Amniotic epithelial cell (primary cell): ENCODE results near the gene SYNM.

DNA sequence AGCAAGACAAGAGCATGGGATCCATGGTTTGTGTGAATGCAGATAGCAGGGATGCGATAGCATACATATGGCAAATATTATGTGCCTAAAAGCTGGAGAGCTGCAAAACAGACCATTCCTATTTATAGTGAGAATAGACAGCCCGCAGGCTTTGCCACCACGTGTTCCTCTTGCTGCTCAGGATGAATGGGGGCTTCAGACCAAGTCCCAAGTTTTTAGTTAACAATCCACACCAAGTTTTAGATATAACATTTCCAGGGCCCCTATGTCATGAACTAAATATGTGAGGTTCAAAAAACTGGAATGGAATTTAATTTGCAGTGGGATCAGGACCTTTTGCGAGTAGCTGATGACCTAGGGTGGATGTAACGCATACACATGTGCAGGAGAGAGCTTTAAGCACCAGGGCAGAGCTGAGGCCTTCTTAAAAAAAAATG is 48.5 kb upstream of the IGF1R start:
- RRBS, result no CpG with 5 or more reads among the region's 5 CpGs

- RRBS, result no CpG with 5 or more reads among the region's 17 CpGs
Observed at GRCh38 chr15:98630523-98631006, 17.8 kb upstream of the IGF1R start.

- RRBS, result 1% methylated on average over 42 of the region's 85 CpGs
Observed at GRCh38 chr15:98646931-98647841, 1.2 kb upstream of the IGF1R start.

GRCh38 chr15:98776662-98777231 is 128.4 kb downstream of the IGF1R start:
- RRBS, result no CpG with 5 or more reads among the region's 15 CpGs

- RRBS, result no CpG with 5 or more reads among the region's 16 CpGs
Observed at GRCh38 chr15:98779534-98780129, 131.3 kb downstream of the IGF1R start.

DNA sequence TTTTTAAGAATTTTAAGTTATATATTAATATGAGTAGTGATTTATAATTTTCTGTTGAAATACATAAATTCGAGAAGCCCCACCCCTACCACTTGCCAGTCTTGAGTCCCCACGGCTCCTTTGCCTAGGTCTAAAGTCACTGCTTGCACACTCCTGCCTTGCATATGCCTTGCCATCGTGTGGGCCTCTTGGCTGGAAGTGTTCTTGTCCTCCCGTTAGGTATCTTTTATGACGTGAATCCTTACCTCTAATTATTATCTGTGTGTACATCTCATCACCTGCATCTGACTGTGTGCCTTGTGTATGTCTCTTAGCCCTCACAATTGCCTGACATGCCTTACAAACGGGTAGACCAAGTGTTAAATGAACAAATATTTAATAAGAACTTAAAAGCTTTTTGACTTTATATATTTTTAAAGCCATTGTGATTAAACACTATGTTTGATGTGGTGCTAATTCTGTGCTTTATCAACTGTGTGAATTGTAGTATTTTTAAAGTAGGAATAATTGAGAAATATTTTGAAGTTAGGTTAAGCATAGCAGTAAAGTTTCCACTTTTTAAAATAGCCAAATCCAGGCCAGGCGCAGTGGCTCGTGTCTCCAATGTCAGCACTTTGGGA is 140.1 kb downstream of the PGPEP1L start:
- RRBS, result no CpG with 5 or more reads among the region's 8 CpGs

GRCh38 chr15:98951602-98951999 is 56.0 kb downstream of the PGPEP1L start:
- RRBS, result no CpG with 5 or more reads among the region's 10 CpGs

GRCh38 chr15:99016951-99017727 is 9.5 kb upstream of the PGPEP1L start:
- RRBS, result no CpG with 5 or more reads among the region's 14 CpGs

DNA sequence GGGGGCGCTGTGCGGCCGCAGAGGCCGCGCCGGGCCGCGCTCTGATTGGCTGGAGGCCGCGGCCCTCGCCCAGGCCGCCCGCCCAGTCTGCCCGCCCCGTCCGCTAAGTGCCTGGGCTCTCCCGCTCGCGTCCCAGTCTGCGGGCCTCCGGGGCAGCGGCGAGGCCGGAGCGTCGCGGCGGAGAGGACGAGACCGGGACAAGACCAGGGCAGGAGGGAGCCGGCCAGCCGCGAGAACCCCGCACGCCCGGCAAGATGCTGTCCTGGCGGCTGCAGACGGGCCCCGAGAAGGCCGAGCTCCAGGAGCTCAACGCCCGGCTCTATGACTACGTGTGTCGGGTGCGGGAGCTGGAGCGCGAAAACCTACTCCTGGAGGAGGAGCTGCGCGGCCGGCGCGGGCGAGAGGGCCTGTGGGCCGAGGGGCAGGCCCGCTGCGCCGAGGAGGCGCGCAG is at the start of gene SYNM:
Gene SYNM (plus strand): TSS at position 135 of the 451 bp plus-strand sequence.
- RRBS, result 2% methylated on average over 14 of the region's 59 CpGs

DNA sequence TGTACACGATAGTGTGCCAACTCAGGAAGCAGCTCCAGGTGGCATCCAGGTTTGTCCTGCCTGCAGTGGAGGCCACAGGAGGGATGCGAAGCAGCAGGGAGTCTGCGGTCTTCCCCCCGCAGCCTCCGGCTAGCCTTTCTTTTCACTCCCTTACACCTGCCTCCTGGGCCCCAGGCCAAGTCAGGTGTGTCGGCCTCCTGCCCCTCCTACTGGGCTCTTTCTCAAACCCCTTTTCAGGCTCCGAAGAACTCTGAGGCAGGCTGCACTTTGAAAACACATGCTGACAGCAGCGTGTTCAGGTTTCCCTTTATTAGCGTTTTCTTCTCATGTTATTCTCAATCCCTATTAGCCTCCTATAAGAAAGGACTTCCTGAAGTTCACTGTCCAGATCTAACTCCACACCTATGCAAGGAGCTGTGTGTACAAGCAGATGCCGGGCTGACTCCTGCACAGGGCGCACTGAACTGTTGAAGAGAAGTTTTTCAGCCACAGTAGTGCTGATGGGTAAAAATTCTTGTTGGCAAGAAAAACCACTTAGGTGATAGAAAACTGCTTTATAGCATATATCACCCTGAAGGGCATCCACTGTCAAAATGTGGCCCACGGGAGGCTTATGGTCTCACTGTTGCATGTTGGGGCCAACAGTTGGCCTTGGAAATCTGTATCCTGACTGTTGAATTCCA is 32.5 kb downstream of the SYNM start:
- RRBS, result no CpG with 5 or more reads among the region's 12 CpGs

GRCh38 chr15:99307595-99308239 is 56.4 kb downstream of the LRRC28 start:
- RRBS, result no CpG with 5 or more reads among the region's 8 CpGs

- RRBS, result 37% methylated on average over 7 of the region's 19 CpGs
Observed at GRCh38 chr15:99452625-99453352, 113.0 kb upstream of the MEF2A start.

GRCh38 chr15:99498995-99499341 is 66.8 kb upstream of the MEF2A start:
- RRBS, result no CpG with 5 or more reads among the region's 1 CpG

GRCh38 chr15:99546713-99547144 is 19.1 kb upstream of the MEF2A start:
- RRBS, result no CpG with 5 or more reads among the region's 3 CpGs

DNA sequence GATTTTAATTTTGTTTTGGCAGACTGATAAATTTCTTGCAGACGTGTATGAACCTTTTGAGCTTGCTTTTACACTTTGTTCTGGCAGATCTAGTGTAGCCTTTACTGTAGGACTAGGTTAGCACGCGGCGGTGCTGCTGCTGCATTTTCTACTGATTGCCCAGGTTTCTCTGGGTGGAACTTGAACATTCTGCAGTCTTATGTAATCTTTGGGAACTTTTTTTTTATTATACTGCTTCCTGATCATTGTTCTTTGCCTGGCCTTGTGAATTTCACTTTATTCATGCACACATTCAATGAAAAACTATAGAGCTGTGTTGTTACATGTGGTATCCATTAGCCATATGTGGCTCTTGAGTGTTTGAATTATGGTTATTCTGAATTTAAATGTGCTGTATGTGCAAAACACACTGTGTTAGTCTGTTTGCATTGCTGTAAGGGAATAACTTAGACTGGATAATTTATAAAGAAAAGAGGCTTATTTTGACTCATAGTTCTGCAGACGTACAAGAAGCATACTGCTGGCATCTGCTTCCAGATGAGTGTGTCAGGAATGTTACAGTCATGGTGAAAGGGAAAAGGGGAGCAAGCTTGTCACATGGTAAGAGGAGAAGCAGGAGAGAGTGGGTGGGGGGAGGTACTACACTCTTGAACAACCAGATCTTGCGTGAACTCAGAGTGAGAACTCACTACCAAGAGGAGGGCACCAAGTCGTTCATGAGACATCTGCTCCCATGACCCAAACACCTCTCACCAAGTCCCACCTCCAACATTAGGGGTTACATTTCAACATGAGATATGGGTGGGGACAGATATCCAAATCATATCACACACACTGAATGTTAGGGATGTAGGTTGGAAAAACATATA is 26.5 kb downstream of the MEF2A start:
- RRBS, result no CpG with 5 or more reads among the region's 7 CpGs

GRCh38 chr15:99604666-99605238 is 39.0 kb downstream of the MEF2A start:
- RRBS, result no CpG with 5 or more reads among the region's 7 CpGs

DNA sequence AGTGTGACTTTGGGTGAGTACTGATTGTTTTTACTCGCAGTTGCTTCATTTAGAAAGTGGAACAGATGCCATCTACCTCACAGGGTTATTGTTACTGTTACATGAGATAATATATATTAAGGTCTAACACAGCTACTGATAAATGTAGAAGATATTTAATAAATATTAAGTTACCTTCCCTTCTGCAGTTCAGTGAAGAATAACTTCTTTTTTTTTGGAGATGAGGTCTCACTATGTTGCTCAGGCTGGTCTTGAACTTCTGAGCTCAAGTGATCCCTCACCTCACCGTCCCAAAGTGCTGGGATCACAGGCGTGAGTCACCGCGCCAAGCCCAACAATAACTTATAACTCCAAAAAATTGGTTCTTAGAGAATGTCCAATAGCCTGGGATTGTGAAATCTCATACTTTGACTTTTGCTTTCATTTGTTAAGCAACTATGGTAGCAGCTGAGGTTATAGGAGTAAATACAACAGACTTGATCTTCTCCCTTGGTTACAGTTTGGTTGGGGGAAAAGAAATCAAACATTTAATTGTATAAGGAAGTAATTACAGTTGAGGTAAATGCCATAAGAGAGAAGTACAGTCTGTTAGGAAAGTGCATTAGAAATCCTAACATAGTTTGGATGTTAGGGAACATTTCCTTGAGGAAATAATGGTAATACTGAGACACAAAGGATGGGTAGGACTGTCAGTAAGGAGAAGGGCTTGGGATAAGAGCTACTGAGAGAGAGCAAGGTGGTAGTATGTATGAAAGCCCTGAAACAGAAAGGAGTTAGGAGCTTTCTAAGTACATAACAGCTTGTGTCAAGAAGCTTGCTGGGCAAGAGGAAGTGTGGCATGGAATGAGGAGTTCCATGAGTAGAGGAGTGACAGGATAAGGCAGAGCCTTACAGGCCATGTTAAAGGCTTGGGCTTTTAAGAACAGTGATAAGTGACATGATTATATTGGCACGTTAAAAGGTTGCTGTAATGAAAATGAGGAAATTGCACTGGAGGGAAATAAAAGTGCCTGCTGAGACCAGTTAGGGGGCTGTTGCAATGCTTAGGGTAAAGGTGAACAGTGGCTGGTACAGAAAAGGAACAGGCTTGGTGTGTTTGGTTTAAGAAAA is 48.6 kb downstream of the MEF2A start:
- RRBS, result no CpG with 5 or more reads among the region's 6 CpGs

DNA sequence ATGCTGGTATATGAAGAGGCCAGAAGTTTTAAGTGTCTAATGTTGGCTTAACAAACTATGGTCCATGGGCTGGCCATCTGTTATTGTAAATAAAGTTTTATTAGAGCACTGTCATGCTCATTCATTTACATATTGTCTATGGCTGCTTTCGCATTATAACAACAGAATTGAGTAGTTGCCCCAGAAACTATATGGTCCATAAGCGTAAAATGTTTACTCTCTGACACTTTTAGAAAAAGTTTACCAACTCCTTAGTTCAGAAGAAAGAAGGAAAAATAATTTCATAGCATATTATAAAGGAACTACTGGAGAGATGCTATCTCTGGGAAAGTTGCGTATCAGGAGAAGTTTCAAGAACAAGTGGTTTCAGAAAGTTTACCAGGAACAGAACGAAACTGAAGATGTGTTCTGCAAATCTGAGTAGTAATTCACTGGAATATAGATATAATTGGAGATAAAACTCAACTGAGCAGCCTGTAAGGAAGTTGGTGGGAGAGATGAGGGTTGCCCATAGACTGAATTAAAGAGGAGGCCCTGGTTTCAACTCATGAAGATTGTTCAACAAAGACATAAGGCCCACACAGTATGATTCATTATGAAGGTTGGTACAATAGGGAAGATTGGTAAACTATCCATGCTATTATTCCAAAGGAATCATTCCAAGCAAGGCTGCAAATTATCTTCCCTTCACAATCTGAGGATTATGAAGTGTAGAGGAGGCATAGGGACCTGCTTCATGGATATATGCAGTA is 68.1 kb downstream of the MEF2A start:
- RRBS, result no CpG with 5 or more reads among the region's 4 CpGs

- RRBS, result no CpG with 5 or more reads among the region's 11 CpGs
Observed at GRCh38 chr15:99717952-99718818, 15.1 kb downstream of the LYSMD4 start.

GRCh38 chr15:99732237-99733248 is 694 bp downstream of the LYSMD4 start:
- RRBS, result 3% methylated on average over 6 of the region's 57 CpGs